Mesenteric fat pad (tissue), 1 donor: ENCODE measurements around a stretch of chr18.

GRCh38 chr18:32460300-32460642 is 10.4 kb downstream of the GAREM1 start:
- PRO-cap: no peak

DNA sequence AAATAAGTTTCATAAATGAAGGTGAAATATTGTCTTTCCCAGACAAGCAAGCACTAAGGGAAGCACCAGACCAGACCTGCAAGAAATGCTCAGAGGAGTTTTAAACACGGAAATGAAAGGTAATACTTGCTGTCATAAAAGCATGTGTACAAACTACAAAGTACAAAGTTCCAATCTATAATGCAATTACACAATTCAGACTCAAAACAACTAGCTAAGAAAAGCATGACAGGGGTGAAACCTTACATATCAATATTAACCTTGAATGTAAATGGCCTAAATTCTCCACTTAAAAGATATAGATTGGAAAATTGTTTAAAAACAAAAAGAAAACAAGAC is 45.0 kb upstream of the ASXL3 start:
- PRO-cap: no peak

- PRO-cap: no peak
These were observed 724 bp downstream of the ASXL3 start for GRCh38 chr18:33578708-33579177.

- PRO-cap: no peak
These were observed 106.2 kb upstream of the NOL4 start for GRCh38 chr18:34330805-34331327.

- PRO-cap: no peak
These were observed 916 bp downstream of the DTNA start for GRCh38 chr18:34711063-34711364.

DNA sequence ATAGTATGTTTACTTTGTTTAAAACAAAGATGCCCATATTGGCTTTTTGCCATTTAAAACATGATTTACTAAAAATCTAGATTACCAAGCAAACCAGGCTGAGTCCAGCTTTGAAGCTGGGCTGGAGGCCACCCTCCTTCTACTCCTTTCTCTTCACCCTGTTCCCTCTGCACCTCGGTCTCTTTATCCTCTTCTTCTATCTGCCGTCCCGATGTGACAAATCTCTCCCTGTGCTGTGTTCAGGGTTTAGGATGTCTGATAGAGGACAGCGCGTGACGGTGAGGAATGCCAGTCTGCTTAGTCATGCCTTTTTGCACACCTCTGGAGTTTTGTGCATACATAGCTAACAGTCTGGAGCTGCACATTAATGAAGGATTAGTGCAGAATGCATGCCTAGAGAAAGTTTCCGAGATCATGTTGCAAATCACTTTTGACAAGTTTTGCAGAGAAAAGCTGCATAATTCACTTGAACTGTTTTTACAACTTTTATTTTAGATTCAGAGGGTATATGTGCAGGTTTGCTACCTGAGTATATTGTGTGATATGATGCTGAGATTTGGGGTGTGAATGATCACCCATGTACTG is 28.4 kb downstream of the DTNA start:
- PRO-cap: no peak

GRCh38 chr18:34807310-34807888 is 97.3 kb downstream of the DTNA start:
- PRO-cap: no peak

- PRO-cap: no peak
These were observed 150.4 kb downstream of the DTNA start for GRCh38 chr18:34860488-34860992.

DNA sequence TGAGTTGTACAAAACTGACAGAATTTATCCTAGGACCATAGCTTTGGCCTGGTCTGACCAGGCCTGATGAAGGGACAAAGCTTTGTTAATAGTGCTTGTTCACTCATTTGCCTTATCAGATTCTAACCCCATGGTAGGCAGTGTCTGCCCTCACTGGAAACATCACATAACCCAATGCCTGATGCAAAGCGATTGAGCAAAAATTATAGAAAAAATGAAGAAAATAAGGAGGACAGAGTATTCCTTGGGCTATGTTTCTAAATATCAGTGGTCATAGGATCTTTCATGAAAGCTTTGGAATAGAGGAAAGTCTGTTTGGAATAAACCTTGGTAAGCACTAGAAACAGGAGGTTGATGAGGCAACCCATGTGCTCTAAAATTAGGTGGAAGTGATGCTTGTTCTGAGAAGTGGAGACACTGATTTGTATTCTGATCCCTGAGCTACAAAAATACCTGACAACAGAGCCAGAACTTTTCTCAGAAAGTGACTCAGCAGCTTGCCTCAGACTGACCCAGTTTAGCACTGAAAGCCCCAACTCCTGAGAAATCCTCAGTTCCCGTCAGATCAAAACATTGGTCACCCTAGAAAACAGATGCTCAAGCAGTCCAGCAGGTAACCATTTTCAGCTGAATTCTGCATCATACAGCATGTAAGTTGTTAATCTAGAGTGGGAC is 131.4 kb upstream of the MAPRE2 start:
- PRO-cap: no peak

GRCh38 chr18:34977908-34978742 is 63.1 kb upstream of the MAPRE2 start:
- PRO-cap: no peak

- PRO-cap: no peak
These were observed 13.9 kb upstream of the MAPRE2 start for GRCh38 chr18:35027126-35027832.

DNA sequence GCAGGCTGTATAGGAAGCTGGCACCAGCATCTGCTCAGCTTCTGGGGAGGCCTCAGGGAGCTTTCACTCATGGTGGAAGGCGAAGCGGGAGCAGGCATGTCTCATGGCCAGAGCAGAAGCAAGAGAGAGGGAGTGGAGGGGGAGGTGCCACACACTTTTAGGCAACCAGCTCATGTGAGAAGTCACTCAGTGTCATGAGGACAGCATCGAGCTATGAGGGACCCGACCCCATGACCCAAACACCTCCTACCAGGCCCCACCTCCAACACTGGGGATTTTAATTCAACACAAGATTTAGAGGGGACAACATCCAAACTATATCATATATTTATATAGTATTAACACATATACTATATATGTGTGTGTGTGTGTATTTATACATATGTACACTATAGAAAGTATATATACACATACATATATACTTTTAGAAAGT is 6.9 kb downstream of the MAPRE2 start:
- PRO-cap: no peak

DNA sequence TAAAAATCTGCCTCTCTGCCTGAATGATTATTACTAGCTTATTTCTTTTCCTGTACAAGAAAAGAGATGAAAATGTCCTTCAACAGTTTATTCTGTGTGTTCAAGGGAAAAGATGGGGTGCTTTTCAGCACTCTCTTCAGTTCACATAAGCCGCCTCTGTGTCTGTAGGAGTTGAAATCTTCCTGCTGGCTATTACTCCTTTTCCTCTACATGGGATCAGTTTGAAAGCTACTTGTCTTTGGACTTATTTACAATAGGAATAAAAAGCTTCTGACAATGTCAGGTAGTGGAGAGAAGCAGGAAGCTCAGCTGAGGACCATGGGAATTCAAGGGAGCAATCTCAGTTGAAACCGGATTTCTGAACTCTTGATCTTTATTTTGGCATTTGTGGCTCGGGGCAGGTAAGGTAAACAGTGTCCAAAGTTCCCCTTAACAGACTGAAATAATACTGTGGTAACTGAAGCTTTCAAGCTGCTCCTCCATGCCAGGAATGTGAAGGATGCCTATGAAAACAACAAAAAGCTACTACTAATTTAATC is 43.4 kb downstream of the MAPRE2 start:
- PRO-cap: no peak

DNA sequence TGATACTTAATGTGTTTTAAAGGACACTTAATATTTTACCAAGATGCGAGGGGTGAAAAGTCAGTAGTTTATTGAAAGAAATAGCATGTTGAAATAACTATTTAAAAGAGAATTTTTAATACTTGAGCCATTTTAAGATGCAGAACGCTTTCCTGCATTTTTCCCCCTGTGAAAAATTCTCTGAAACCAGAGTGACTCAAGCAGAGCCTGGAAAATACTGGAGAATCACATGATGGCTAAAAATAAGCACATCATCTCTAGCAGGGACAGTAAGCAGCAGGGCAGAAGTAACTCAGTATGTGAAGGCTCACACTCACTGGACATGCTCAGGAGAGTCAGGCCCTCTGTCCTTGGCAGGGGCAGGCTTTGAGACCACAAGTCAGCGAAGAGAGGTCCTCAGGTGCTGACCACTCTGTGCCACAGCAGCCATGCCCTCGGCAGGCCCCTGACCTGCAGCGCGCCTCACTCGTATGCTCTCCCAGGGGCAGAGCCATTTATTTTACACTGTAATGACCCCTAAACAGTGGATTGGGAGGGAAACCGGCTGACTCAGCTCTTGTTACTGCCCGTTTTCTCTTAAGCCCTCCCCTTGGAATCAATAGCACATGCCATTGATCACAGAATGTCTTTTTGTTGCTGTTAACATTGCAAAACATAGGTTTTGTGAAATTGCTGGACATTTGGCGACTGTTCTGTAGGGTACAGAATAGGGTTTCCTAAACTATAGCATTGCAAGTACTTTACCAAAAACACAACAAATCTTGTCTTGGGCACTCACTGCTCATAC is 76.8 kb downstream of the MAPRE2 start:
- PRO-cap: no peak

DNA sequence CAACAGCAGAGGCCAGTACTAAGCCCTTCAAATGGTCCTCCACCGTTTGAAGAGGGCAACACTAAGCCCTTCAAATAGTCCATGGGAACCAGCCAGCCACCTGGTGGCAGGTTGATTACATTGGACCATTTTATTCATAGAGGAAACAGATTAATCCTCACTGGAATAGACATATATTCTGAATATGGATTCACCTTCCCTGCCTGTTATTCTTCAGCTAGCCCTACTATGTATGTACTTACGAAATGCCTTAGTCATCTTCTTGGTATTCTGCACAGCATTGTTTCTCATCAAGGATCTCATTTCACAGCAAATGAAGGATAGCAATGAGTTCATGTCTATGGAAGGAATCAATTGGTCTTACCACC is 10.0 kb upstream of the ZNF396 start:
- PRO-cap: no peak

GRCh38 chr18:35408816-35409186 is 31.7 kb upstream of the ZNF396 start:
- PRO-cap: no peak

DNA sequence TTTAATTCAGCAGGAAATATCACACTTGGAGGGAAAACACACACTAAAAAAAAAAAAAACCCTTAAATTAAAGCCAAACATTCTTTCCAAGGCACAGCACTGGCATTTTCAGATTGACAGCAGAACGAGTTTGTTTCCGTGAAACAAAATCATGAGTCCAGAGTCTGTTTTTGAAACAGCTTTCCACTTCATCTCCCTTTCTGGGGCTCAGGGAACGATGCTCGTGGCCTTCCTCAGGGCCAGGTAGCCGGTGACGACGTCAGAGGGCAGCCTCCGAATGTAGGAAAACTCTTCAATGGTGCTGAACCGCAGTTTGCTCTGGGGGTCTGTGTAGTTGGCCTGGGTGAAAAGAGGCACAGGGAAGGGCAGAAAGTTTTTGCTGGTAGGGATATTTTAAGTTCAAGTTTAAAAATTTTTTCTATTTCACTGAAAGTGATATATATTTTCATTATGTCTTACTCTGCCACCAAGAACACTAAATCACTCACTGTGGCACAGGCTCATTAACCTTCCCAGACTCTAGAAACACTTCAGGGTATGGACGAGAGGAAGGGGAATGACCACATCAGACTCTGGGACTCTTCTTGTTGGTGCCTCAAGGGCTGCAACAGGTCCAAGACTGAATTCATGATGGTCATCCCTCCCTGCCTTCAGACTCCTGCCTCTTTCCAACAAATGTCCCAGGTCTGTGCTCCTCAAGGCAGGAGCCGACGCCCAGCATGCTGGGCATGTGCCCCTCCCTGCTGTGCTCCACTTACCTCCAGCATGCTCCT is 29.2 kb downstream of the INO80C start:
- PRO-cap: no peak

DNA sequence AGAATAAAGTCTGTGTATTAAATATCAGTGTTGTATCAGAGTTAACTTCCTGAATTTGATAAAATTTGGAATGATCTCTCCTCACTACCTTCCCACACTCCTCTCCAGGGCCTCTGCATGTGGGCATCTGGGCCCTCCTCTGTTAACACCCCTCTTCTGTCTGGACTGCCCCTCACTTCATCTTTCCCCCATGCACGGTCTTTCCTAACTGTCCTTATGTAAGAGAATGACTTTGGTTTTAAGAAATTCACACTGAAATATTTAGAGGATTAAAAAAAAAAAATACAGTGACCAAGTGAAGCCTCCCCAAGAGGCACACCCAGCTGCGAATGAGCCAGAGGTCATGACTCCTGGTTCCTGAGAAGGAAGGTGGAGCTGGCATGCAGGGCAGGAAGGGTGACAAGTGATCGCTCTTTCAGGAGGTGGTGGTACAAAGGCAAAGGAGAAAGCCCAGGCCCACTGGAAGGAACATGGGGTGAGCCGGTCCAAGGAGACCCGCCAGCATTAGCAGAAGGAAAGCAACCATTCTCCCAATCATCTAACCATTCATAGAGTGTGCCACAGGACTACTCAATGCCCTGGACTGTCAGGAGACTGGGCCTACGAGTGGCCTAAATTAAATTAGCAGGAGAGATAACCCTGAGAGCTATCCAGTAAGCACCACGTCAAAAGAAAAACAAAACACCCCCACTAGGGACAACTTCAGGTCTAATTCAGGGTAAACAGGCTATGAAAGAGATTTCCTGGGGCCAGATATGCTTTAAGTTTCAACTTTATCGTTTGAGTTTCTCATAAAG is 7.8 kb downstream of the INO80C start:
- PRO-cap: no peak

DNA sequence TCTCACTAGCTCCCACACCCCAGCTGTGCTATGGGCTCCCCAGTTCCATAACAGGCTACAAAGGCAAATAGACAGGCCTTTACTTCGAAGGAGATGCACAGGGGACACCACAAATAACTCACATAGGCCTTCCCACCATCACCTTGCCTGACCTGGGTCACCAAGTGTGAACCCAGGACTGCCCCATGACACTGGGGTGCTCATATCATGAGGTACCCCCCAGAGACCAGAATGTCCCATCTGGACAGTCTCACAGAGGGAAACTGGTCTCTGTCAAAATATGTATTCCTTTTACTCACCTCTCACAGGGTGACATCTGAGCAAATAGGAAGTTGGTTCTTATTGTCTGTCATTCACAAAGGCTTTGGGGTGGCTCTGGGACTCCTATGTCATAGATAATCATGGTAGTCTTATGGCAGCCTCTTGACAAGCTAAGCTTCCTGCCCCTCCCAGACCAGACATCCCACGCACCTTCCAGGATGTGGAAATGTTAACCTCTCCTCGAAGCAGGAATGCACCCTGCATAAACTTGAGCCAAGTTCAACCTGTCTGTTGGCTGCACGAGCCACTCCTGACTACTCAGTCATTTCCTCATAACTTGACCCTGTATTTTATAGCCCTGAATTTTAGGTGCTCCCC is 15.2 kb upstream of the INO80C start:
- PRO-cap: no peak

DNA sequence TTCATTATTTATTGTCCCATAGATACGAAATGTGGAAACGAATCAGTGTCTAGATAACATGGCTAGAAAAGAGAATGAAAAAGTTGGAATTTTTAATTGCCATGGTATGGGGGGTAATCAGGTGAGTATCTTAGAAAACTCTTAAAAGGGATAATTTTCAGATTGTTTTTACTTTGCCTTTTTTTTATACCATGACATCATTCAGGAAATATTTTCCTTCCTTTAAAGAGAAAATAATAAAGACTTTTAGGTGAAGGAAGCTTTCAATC is 121.3 kb downstream of the GALNT1 start:
- PRO-cap: no peak